Transverse colon (tissue), 4 donors: ENCODE measurements around the genes AMOT and RBMXL3.

DNA sequence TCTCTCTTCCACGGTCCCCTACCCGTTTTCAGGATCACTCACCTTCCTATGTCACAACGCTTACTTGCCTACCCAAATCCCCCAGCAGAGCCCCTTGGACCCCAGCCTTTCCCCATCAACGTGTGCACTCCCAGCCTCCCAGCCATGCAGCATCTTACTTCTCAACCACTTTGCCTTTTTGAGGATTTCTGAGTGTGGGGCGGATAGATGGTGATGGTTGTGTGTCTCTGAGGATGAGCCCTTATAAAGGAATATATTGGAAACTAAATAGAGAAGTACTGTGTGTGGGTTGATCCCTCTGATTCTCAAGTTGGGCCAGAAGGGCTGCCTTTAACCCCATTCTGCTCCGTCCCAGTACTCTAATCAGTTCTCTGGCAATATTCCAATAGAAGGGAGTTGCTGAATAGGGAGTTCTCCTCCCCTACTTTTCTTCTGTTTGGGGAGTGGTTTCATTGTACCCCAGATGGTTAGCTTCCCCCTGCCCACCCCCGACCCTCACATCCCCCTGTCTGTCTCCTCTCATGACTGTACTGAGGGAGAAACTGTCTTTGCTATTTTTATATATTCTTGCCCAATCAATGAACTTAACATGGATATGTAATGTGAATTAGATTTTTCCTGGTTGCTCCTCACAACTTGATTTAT is 1.7 kb downstream of the MID2 start:
- PRO-cap: no peak
- RAMPAGE, long total RNA, 4 experiments: no peak in any of the 4 experiments

DNA sequence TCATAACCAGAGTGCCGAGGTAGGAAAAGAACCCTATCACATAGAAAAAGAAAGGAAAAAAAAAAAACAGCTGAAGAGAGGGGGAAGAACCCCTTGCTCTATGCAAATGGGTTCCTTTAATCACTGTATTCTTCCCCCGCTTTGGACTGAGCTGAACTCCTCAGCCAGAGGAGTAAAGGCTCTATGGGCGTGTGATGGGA is 52.2 kb downstream of the MID2 start:
- PRO-cap: no peak
- RAMPAGE, long total RNA, 4 experiments: no peak in any of the 4 experiments

DNA sequence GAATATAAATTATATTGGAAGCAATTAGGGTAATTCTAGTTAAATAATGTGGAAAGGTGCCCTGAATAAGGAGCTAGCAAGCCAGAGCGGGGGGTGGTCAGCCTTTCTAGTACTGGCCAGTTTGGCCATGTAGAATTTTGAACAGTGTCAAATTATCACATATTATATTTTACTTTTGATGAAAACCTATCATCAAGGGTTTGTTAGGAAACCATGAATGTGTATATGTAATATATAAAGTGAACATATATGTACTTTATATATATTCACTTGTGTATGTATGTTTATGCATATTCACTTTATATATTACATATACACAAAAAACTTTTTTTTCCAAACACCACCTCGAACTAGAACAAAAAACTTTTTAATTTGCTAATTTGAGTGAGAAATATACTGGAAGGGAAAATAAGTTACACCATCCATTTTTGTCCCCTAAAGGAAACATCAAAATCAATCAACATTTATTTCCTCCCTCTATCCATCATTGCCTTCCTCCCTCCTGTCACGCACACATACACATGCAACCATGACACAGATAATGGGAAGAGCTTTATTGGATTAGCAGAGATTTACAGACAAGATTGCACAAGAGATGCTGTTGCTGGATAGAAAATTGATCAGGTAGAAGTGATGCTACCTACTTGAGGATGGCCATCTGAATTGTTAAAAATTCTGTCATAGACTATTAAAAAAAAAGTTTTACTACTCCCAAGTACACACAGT is 54.6 kb downstream of the TEX13B start:
- PRO-cap: no peak
- RAMPAGE, long total RNA, 4 experiments: no peak in any of the 4 experiments

DNA sequence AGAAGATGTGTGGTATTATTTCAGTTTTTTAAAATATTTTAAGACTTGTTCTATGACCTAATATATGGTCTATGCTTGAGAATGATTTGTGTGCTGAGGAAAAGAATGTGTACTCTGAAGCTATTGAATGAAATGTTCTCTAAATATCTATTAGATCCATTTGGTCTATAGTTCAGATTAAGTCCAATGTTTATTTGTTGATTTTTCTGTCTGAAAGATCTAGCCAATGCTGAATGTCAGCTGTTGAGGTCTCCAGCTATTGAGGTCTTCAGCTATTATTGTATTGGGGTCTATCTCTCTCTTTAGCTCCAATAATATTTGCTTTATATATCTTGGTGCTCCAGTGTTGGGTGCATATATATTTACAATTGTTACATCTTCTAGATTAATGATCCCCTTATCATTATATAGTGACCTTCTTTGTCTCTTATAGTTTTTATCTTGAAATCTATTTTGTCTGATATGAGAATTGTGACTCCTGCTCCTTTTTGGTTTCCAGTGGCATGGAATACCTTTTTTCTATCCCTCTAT is 363.5 kb upstream of the IRS4 start:
- PRO-cap: no peak
- RAMPAGE, long total RNA, 4 experiments: no peak in any of the 4 experiments

DNA sequence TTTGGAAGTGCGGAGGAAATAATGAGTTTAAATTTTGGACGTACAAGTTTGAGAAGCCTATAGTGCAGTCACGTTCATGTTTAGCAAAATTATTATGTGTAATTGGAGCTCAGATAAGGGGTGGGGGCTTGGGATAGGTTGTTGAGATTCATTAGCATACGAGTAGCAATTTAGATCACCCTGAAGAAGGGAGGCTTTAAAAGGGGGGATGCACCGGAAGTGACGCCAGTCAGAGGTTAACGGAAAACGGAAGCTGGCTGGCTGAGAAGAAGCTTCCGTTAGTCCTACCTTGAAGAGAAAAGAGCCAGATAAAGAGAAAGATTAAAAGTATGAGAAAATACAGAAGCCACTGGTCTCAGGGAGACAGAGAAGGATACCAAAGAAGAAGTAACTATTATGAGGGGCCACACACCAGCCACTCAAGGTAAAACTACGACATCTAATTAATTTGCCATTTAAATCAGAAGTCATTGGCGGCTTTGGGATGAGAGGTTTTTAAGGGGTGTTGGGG is 1.0 kb upstream of the NXT2 start:
- PRO-cap: no peak
- RAMPAGE, long total RNA, 4 experiments: no peak in any of the 4 experiments

DNA sequence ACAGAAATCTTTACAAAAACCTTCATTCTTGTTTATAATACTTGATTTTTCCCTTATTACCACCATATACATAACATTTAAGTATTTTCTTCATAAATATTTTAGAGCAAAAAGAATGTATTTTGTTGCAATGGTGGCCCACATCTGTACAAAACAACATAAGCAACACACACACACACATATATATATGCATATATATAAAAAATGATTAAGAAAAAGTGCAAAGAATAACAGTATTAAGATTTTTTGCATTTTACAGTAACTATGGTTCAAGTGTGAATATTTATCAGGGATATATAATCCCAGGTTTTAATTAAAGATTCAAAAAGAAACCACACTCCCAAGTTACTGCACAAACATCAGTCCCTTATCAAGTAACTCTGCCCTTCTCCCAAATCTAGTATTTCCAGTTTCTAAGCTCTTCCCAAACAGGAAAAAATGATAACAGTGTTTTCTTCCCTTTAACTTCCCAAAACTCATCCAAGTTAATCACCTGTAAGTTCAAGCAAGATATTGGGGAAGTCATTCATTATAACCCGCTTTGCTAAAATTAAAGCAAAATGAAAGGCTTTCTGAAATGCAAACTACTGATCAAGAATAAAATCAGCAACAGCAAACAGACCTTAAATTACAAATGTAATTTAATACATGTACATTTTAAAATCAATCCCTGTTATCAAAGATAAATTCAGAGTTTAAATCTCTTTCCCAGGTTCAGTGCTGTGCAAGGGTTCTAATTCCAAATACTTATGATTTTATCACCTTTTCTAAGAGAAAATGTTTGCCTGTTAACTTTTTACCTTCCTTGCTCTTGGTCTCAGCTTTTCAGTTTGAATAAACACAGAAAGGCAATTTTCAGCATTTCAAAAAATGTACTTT is 17.7 kb upstream of the KCNE5 start:
- PRO-cap: no peak
- RAMPAGE, long total RNA, 4 experiments: no peak in any of the 4 experiments

- PRO-cap: unidirectional peak, plus-strand start at chrX:109732445; unidirectional peak, plus-strand start at chrX:109732517
- RAMPAGE, long total RNA, 4 experiments: no peak in any of the 4 experiments
Measured at GRCh38 chrX:109731823-109733065, 813 bp downstream of the ACSL4 start.

- PRO-cap: no peak
- RAMPAGE, long total RNA, 4 experiments: no peak in any of the 4 experiments
Measured at GRCh38 chrX:109739794-109740455, 6.9 kb upstream of the ACSL4 start.

DNA sequence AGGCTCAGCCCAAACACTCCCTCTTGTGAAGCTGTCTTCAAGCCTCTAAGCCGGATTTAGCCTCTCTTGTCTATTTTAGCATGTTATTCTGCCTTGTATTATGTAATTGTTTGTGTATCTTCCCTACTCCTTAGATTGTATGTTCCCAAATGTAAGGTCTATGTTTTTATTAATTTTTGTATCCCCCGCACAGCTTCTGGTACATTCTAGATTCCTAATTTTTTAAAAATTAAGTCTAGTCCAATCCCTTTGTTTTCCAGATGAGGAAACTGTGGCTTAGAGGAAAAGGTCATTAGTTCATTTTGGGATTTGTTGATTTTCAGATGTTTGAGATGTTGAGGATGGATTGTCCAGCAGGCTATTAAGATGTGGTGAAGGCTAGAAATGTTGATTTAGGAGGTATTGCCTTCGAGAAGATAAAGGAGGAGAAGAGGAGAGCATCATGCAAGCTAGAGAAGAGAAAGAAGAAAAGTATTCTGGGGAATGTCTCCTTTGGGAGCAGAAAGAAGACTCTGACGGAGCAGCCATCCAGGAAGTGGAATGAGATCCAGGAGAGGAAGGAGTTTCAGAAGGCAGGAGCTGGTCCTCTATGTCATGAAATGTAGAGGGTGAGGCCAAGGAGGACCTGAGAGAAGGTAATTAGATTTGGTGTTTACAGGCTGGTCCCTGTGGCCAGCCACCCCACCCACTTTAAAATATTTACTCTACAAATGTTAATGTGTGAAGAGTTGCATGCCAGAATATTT is 17.3 kb downstream of the TMEM164 start:
- PRO-cap: no peak
- RAMPAGE, long total RNA, 4 experiments: start-site peak on the plus strand in 2 of 4 experiments, centred at positions 301 to 403 of the sequence, 8 to 19 reads per replicate

GRCh38 chrX:110317049-110317645 is 738 bp downstream of the AMMECR1 start:
- PRO-cap: unidirectional peak, plus-strand start at chrX:110317467; unidirectional peak, plus-strand start at chrX:110317569
- RAMPAGE, long total RNA, 4 experiments: no peak in any of the 4 experiments

GRCh38 chrX:110786404-110786762 is 9.2 kb downstream of the CHRDL1 start:
- PRO-cap: unidirectional peak, minus-strand start at chrX:110786628
- RAMPAGE, long total RNA, 4 experiments: no peak in any of the 4 experiments

DNA sequence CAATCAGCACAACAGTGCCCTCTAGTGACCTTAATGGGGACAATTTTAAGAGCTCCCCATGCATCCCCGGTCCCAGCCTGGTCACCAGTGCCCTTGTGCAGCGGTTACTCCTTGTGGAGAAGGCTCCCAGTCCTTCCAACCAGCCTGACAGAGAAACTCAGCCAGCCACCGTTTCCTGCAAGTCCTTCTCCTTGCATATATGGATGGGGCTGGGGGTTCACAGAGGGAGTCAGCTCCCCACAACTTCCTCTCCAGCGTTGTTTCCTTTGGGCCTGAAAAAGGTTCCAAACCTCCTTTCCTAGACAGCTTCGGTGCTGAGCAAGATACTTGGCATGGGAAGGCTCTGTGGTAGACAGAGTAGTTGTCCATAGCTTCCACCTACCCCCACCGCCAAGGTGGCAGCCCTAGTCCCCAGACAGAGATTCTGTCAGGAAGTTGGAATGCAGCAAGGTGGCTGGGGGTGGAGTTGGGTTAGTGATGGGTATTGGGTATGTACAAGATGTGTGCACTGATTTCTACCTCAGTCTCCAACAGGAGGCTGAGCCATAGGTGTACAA is 4.4 kb downstream of the PAK3 start:
- PRO-cap: no peak
- RAMPAGE, long total RNA, 4 experiments: no peak in any of the 4 experiments

DNA sequence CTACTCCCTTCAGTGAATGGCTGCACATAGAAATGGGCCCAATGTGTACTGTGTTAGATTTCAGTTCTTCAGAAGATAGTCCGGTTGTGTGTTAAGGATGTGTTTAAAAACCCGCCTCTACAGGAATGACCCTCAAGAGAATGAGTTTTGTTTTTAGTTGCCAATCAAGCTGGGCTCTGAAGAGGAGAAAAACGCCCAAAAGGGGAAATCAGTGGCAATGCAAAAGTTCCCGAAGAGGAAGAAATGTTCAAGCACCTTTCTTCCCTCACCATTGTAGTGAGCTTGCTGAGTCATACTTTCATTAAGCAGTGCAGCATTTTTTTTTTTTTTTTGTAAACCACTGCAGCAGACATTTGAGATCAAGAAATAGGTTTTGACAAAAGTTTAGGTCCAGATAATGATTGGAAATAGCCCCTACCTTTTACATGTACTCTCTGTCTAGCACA is 7.1 kb upstream of the TRPC5OS start:
- PRO-cap: no peak
- RAMPAGE, long total RNA, 4 experiments: no peak in any of the 4 experiments

- PRO-cap: no peak
- RAMPAGE, long total RNA, 4 experiments: no peak in any of the 4 experiments
Measured at GRCh38 chrX:112734022-112734392, 54.3 kb upstream of the LHFPL1 start.

- PRO-cap: bidirectional peak, plus-strand start at chrX:112841041, minus-strand start at chrX:112840824; bidirectional peak, plus-strand start at chrX:112841726, minus-strand start at chrX:112841402
- RAMPAGE, long total RNA, 4 experiments: start-site peak on the minus strand in 3 of 4 experiments, at chrX:112840583-112840899 at its widest, 5 to 49 reads per replicate
Measured at GRCh38 chrX:112840239-112841565, at the start of gene AMOT. Gene AMOT (minus strand): TSS chrX:112840831.

- PRO-cap: no peak
- RAMPAGE, long total RNA, 4 experiments: no peak in any of the 4 experiments
Measured at GRCh38 chrX:114040231-114040545, 543.7 kb upstream of the HTR2C start.

GRCh38 chrX:115189107-115189489 is at the start of gene RBMXL3:
Gene RBMXL3 (plus strand): TSS chrX:115189410.
- PRO-cap: no peak
- RAMPAGE, long total RNA, 4 experiments: no peak in any of the 4 experiments

GRCh38 chrX:115562584-115563017 is 1.6 kb downstream of the PLS3 start:
- PRO-cap: unidirectional peak, minus-strand start at chrX:115562699
- RAMPAGE, long total RNA, 4 experiments: no peak in any of the 4 experiments

GRCh38 chrX:115563386-115564006 is 2.5 kb downstream of the PLS3 start:
- PRO-cap: no peak
- RAMPAGE, long total RNA, 4 experiments: no peak in any of the 4 experiments

DNA sequence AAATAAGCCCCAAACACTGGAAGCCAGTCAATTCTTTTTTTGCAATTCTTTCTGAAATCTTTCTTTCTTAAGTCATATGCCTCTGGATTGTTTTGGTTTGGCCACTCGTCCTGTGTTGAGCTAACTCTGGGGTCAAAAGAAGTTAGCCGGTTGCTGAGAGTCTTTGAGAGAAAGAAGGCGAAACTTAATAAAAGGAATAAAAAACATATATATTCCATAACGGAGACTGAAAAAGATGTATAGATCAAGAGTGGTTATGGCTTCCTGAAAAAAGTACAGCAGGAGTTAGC is 64.7 kb downstream of the PLS3 start:
- PRO-cap: no peak
- RAMPAGE, long total RNA, 4 experiments: no peak in any of the 4 experiments